ENCODE results near the genes MAP3K7CL, KRTAP13-4, KRTAP19-7, KRTAP20-2 and SCAF4.

- PRO-cap, 7 experiments: no peak in any of the 7 experiments
- RAMPAGE, long total RNA, 2 experiments: no peak in any of the 2 experiments
Measured at GRCh38 chr21:29130075-29131186, at the start of gene MAP3K7CL. Gene MAP3K7CL, plus strand, starts transcription at chr21:29130644.

GRCh38 chr21:29182062-29182516, 51.6 kb downstream of the MAP3K7CL start:
- PRO-cap, 7 experiments: peak in 7 of 7 experiments; most common plus-strand start chr21:29182434 (in 2); most common minus-strand start chr21:29182312 (in 4)
- RAMPAGE, long total RNA, 2 experiments: no peak in any of the 2 experiments

DNA sequence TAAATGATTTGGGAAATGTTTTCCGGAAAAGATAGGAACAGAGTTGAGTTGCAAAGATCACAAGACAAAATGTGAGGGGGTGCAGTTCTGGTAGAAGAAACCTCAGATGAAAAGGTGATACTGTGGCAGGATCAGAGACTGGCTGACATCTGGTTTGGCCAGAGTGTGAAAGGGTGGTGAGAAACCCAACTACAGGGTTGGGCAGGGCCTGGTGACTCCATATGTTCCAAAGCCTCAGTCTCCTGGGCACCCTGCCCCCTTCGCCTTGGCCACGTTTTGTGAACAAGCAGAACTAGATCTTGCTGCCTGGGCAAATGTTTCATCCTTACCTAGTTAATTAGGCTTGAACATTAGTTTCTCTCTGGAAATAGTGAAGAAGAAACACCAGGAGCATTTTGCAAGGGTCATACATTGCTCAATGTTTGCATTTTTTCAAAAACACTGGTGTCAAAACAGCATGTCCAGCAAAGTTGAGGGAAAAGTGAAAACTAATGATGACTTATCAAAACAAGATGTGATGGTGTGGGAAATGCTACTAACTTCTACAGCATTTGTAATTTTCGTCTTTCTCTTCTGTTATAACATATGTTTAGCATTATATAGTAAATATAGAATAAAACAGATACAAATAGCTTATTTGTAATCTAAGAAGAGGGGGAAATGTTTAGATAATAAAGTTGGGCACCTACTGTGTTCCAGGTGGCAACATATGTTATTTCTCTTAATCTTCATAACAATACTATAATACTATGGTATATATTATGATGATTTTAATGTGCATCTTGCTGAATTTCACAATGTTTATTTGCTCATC, 60.6 kb downstream of the MAP3K7CL start:
- PRO-cap, 7 experiments: no peak in any of the 7 experiments
- RAMPAGE, long total RNA, 2 experiments: no peak in any of the 2 experiments

DNA sequence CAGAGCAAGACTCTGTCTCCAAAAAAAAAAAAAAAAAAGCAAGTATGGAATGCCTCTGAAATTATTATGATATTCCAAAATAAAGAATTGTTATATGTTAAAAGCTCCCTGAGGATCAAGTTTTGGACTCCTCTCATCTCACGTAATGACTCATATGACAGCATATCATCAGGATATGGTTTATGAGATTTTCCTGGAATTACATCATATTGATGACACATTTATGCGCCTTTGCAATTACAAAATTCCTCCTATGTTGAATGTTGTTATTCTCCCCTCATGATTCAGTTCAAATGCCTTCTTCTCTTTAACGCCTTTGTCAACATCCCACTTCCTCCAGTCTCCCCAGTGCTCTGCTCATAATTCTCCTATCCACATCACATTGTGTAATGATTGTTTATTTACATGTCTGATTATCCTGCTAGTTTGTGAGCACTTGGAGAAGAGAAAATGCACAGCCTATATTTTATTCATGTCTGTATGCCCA, 80.9 kb upstream of the BACH1 start:
- PRO-cap, 7 experiments: no peak in any of the 7 experiments
- RAMPAGE, long total RNA, 2 experiments: no peak in any of the 2 experiments

- PRO-cap, 7 experiments: peak in 1 of 7 experiments; most common plus-strand start chr21:29300131 (in 1); most common minus-strand start chr21:29300087 (in 1)
- RAMPAGE, long total RNA, 2 experiments: no peak in any of the 2 experiments
Measured at GRCh38 chr21:29299881-29300708, 1.4 kb downstream of the BACH1 start.

GRCh38 chr21:29477339-29477887, 178.7 kb downstream of the BACH1 start:
- PRO-cap, 7 experiments: no peak in any of the 7 experiments
- RAMPAGE, long total RNA, 2 experiments: no peak in any of the 2 experiments

DNA sequence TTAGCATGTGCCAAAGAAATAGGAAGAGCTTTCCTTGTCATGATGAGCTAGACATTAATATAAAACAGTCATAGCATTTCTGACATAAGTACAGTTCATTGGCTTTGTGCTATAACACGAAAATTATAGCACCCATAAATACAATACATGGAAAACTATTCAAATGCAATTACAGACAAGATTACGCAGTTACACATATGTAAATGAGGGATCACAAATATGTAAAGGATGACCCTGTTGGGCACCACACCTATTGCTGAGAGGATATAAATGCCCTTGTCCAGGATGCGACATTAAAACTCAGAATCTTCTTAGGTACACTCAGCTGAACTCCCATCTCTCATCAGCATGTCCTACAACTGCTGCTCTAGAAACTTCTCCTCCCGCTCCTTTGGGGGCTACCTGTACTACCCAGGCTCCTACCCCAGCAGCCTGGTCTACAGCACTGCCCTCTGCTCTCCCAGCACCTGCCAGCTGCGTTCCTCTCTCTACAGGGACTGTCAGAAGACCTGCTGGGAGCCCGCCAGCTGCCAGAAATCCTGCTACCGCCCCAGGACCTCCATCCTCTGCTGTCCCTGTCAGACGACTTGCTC, at the start of gene KRTAP13-4:
Gene KRTAP13-4, plus strand, starts transcription at position 293 of the 593 bp plus-strand sequence.
- PRO-cap, 7 experiments: no peak in any of the 7 experiments
- RAMPAGE, long total RNA, 2 experiments: no peak in any of the 2 experiments

DNA sequence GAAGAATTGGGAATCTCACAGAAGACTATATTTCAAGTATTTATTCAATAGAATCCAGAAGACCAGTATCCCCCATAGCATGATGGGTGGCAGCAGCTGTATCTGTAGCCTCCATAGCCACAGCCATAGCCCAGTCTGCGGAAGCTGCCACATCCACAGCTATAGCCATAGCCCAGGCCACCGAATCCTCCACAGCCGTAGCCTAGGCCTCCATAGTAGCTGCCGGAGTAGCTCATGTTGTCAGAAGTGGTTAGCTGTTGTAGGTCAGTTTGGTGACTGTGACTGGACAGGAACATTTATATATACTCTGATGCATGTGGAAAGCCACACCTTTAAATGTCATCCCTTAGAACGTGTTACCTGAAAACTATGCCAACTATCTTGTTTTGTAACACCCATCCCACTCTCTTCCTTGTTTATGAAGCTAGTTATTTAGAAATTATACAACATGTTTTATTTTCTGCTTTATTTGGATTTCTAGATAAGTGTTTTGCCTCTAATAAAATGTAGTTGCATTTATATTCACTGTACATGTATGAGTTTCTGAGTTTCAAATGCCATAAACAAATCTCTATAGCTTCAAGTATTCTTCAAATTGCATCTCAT, at the start of gene KRTAP19-7:
Gene KRTAP19-7, minus strand, starts transcription at position 261 of the 606 bp plus-strand sequence.
- PRO-cap, 7 experiments: no peak in any of the 7 experiments
- RAMPAGE, long total RNA, 2 experiments: no peak in any of the 2 experiments

- PRO-cap, 7 experiments: no peak in any of the 7 experiments
- RAMPAGE, long total RNA, 2 experiments: no peak in any of the 2 experiments
Measured at GRCh38 chr21:30634869-30635331, at the start of gene KRTAP20-2. Gene KRTAP20-2, plus strand, starts transcription at chr21:30635206.

GRCh38 chr21:31110281-31111071, 72.2 kb upstream of the KRTAP19-8 start:
- PRO-cap, 7 experiments: no peak in any of the 7 experiments
- RAMPAGE, long total RNA, 2 experiments: no peak in any of the 2 experiments

DNA sequence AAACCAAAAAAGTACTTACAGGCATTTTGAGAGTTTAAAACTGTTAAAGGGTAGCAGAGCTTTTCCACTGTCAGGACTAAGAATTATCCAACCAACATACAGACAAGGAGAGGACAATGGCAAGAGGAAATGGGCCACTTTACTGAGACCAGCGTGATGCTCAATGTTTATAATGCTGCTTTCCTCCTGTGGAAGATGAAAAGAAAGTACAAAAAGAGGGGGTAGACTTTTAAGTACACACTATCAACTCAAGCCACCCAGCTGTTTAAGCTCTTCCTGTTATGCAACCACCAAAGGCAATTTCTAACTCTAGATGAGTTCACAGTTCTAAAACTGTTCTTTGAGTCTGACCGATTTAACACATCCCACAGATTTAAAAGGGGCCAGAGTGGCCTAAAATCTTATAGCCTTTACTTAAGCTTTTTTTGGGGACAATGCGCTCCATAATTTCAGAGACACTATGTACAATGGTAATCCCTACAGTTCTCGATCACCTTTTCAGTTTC, 120.9 kb upstream of the KRTAP19-8 start:
- PRO-cap, 7 experiments: peak in 2 of 7 experiments; most common plus-strand start position 330 of the sequence (in 1); most common minus-strand start position 75 of the sequence (in 1)
- RAMPAGE, long total RNA, 2 experiments: no peak in any of the 2 experiments

DNA sequence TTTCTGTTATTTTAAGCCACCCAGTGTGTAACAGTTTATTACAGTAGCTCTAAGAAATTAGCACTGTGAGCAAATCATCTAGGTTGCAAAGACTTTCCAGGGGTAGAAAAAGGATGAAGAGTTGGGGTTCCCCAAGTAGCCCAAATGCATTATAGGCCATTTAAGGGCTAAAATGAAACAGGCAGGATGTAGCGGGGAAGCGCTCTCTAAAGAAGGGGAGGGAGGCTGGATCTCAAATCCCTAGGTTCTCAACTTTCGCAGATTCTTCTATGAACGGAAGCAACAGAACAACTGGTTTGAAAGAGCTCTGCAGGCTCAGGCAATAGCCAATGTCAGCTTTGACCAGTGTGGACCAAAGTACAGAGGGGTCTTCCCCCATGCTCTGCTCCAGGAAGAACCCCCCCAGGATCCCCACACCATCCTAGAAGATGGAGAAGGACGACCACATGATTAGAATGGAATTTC, 147.8 kb upstream of the KRTAP19-8 start:
- PRO-cap, 7 experiments: no peak in any of the 7 experiments
- RAMPAGE, long total RNA, 2 experiments: no peak in any of the 2 experiments

DNA sequence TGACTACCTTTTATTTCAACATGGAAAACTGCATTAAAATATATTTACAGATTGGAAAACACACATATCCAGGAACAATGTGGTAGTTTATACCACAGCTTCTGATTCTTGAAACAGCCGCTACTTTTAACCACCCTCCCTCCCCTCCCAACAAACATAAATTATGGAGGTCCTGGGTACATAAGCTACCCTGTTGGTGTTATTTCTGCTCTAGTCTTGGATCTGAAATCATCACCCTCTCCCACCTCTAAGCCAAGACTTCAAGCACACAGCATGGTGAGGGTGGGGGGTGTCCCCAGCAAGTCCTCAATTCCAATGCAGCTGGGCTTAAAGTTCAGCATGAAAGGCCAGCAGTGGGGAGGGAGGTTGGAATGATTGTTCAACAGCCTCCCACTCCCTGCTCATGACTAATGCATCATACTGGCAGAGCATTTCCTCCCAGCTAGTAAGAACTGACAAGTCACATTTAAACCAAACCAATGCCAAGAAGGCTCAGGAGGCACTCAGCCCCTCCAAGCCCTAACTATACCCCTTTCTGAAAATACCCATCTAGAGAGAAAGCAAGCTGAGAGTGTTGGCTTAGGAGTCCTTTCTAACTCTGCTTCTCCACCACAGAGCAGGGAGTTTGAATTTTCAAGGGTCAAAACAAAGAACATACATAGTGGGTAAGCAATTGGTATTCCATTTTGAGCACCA, 50.1 kb downstream of the TIAM1 start:
- PRO-cap, 7 experiments: no peak in any of the 7 experiments
- RAMPAGE, long total RNA, 2 experiments: no peak in any of the 2 experiments

DNA sequence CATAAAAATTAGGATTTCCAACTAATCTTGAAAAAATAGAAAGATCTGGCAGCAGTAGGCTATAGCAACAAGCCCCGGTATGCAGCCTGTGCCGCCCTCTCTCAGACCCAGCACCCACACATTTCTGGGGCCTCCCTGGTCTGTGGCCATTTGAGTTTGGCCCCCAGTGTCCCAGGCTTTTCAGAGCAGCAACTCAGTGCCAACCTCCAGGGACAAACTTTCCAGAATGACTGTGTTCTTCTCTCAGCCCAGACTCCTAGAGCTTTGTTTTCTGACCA, 26.7 kb upstream of the TIAM1 start:
- PRO-cap, 7 experiments: no peak in any of the 7 experiments
- RAMPAGE, long total RNA, 2 experiments: no peak in any of the 2 experiments

DNA sequence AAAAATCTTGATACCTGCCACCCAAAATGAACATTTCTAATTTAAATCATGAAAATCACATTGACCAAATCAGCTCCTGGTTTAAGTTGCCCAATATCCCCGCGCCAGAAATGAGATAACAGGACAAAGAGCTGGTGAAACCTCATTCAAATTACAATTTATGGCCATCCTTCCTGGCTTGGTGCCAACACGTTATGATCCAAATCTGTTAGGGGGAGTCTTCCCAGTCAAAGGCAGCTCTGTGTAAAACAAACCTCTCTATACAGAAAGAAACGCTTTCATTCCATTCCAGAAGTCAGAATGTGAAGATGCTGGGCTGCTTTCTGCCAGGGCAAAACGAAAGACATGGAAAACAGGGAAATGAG, 53.4 kb upstream of the TIAM1 start:
- PRO-cap, 7 experiments: no peak in any of the 7 experiments
- RAMPAGE, long total RNA, 2 experiments: no peak in any of the 2 experiments

- PRO-cap, 7 experiments: peak in 7 of 7 experiments; most common plus-strand start chr21:31559287 (in 5); most common minus-strand start chr21:31559087 (in 6)
- RAMPAGE, long total RNA, 2 experiments: no peak in any of the 2 experiments
Measured at GRCh38 chr21:31558912-31559816, 100.3 kb upstream of the SOD1 start.

- PRO-cap, 7 experiments: no peak in any of the 7 experiments
- RAMPAGE, long total RNA, 2 experiments: no peak in any of the 2 experiments
Measured at GRCh38 chr21:31692101-31692772, 32.7 kb downstream of the SOD1 start.

GRCh38 chr21:31714045-31714716, 17.7 kb downstream of the SCAF4 start:
- PRO-cap, 7 experiments: no peak in any of the 7 experiments
- RAMPAGE, long total RNA, 2 experiments: no peak in any of the 2 experiments

GRCh38 chr21:31731765-31732158, at the start of gene SCAF4:
Gene SCAF4, minus strand, starts transcription at chr21:31732118.
- PRO-cap, 7 experiments: peak in 7 of 7 experiments; most common minus-strand start chr21:31732118 (in 7)
- RAMPAGE, long total RNA, 2 experiments: no peak in any of the 2 experiments

GRCh38 chr21:31927987-31928456, 55.2 kb downstream of the HUNK start:
- PRO-cap, 7 experiments: no peak in any of the 7 experiments
- RAMPAGE, long total RNA, 2 experiments: no peak in any of the 2 experiments